Mesenteric fat pad (tissue), 1 donor: Measurements from ENCODE around the genes JMJD1C, HERC4, DNA2 and TET1.

DNA sequence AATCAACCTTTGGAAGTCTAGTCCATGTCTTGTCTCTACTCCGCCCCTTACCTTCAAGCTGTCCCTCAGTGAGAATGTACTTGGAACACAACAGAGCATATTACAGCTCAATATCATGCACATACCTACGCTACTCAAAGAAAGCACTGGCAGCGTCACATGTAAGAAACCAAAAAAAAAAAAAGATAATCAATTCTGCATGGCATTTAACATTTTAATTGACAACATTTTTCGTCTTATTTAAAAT, 1.3 kb downstream of the JMJD1C start:
- PRO-cap, result no peak

DNA sequence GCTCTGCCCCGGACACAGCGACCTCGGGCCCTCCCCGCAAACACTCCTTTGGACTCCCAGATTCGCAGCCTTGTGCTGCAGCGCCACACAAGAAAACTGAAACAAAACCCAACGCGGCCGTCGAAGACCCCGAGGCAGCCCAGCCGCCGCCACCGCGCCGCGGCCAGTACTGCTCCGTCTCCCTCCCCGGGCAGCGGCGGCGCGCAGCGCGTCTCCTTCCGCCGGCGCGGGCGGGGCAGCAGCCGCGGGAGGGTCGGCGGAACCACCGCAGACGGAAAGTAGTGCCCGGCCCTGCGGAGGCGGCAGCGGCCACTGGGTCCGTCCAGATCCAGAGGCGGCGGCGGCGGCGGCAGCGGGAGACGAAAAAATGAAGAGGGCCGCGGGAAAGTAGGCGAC, at the start of gene JMJD1C:
TSS of gene JMJD1C (minus strand) at position 171 of the 396 bp plus-strand sequence.
- PRO-cap, result bidirectional peak, plus-strand start at position 325 of the sequence, minus-strand start at position 168 of the sequence

- PRO-cap, result no peak
Observed at GRCh38 chr10:63496528-63497011, 24.6 kb upstream of the REEP3 start.

DNA sequence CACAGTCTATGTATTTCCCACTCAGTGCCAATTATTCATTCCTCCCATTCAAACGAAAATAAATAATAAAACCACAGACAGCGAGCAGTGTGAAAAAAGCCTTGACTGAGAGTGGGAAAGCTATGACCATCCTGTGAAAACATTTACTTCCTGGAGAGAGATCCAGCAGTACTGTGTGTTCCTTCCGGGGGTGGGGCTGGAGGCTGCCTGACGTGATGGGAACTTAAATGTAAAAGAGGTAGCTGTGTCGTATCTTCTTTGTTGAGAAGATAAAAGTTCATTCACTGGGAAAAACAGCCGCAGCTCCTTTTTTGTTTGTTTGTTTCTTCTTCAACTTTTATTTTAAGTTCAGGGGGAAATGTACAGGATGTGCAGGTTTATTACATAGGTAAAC, 278.0 kb downstream of the REEP3 start:
- PRO-cap, result no peak

DNA sequence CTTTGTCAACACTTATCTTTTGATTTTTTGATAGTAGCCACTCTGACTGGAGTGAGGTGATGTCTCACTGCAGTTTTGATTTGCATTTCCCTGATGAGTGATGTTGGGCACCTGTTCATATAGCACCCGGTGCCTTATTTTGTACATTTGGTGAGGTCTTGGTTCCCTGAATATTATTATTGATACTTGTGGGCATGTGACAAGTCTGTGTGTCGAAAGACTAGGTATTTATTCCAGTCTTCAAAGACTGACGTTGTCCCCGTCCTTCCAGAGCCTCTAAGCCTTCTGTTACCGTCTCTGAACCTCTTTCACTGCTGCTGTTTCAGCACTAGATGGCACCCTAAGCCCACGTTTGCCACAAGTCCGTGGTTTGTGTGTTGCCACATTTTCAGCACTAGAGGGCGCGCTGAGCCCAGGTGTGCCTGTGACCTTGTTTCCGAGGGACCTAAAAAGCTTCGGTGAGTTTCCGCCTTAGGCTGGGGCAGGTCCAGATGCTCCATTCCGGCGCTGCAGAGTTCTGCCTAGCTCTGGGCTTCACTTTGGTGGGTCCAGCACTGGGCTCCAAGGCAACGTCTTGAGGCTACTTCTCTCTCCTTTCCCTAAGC, 519.9 kb downstream of the REEP3 start:
- PRO-cap, result no peak

DNA sequence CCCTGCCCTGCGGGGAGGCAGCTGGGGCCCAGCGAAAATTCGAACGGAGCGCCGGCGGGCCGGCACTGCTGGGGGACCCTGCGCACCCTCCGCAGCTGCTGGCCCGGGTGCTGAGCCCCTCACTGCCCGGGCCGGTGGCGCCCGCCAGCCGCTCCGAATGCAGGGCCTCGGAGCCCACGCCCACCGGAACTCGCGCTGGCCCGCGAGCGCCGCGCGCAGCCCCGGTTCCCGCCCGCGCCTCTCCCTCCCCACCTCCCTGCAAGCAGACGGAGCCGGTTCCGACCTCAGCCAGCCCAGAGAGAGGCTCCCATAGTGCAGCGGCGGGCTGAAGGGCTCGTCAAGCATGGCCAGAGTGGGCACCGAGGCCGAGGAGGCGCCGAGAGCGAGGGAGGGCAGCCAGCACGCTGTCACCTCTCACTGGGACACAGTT, 675.7 kb downstream of the REEP3 start:
- PRO-cap, result no peak

GRCh38 chr10:65653877-65654313, 1271.9 kb upstream of the LRRTM3 start:
- PRO-cap, result no peak

GRCh38 chr10:66927889-66928342, 2.1 kb downstream of the LRRTM3 start:
- PRO-cap, result no peak

DNA sequence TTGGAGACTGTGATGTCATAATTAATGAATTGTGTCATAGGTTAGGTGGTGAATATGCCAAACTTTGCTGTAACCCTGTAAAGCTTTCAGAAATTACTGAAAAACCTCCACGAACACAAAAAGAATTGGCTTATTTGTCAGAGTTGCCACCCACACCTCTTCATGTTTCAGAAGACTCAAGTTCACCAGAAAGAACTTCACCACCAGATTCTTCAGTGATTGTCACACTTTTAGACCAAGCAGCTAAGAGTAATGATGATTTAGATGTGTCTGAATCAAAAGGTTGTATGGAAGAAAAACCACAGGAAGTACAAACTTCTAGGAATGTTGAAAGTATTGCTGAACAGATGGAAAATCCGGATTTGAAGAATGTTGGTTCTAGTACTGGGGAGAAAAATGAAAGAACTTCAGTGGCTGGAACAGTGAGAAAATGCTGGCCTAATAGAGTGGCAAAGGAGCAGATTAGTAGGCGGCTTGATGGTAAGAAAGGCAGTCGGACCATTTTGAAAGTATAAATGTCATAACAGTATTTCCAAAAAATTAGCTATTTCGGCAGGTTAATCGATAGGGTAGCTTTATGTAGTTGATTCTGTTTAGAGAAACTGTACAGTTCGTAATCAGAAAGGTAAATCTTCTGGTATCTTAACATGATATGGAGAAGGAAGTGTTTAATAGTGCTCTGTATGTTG, 28.2 kb downstream of the SIRT1 start:
- PRO-cap, result no peak

DNA sequence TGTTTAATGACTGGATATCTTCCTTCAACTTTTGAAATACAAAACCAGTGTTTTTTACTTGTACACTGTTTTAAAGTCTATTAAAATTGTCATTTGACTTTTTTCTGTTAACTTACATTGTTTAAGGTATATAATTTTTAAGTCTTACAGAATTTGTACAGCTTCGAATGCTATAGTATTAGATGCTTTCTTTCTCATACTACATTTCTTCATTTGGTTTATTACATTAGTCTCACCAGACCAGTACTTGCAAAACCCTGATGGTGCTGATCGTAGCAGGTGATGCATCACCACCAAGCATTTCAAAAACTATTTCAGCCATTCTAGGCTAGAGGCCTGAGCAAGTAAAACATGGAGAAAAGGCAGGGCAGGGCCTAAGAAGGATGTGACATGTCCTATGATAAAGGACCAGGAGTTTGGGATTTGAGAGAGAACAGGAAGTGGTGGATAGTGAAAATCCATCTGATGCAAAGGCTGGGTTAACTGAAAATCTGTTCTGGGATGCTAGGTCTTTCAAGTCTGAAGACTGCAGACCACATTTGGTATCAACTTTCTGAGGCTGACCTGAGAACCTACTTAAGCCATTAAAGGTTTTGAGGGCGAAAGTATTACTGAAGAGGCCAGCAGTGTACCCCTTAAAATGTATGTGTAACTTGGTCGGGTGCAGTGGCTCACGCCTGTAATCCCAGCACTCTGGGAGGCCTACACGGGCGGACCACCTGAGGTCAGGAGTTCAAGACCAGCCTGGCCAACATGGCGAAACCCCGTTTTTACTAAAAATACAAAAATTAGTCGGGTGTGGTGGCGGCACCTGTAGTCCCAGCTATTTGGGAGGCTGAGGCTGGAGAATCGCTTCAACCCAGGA, 34.1 kb downstream of the SIRT1 start:
- PRO-cap, result no peak

DNA sequence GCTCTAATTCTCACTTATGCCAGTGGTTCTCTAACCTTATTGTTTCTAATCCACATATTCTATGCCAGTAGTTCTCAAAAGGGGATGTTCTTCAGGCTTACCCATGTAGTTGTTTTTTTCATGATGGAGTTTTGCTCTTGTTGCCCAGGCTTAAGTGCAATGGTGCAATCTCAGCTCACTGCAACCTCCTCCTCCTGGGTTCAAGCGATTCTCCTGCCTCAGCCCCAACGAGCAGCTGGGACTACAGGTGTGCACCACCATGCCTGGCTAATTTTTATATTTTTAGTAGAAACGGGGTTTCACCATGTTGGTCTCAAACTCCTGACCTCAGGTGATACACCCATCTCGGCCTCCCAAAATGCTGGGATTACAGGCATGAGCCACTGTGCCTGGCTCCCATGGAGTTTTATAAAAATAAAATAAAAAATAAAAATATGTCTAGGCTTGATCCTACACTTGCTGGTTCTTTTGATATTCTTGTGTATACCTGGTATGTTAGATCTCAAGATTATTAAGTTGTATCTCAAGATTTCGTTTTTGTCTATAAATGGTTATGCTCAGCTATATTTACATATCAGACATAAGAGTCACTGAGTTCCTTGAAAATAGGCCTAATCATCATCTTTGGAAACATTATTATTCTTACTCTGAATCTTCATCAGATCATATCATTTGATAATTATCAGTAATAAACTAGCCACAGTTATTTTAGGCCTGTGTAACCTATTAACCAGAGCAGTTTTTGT, 76.3 kb downstream of the HERC4 start:
- PRO-cap, result no peak

GRCh38 chr10:68074510-68075703, at the start of gene HERC4:
Gene HERC4 (minus strand): TSS chr10:68075283.
- PRO-cap, result bidirectional peak, plus-strand start at chr10:68074999, minus-strand start at chr10:68074830; bidirectional peak, plus-strand start at chr10:68075056, minus-strand start at chr10:68075131

GRCh38 chr10:68135780-68137116, 27.0 kb downstream of the MYPN start:
- PRO-cap, result no peak

- PRO-cap, result no peak
Observed at GRCh38 chr10:68153448-68154165, 44.3 kb downstream of the MYPN start.

DNA sequence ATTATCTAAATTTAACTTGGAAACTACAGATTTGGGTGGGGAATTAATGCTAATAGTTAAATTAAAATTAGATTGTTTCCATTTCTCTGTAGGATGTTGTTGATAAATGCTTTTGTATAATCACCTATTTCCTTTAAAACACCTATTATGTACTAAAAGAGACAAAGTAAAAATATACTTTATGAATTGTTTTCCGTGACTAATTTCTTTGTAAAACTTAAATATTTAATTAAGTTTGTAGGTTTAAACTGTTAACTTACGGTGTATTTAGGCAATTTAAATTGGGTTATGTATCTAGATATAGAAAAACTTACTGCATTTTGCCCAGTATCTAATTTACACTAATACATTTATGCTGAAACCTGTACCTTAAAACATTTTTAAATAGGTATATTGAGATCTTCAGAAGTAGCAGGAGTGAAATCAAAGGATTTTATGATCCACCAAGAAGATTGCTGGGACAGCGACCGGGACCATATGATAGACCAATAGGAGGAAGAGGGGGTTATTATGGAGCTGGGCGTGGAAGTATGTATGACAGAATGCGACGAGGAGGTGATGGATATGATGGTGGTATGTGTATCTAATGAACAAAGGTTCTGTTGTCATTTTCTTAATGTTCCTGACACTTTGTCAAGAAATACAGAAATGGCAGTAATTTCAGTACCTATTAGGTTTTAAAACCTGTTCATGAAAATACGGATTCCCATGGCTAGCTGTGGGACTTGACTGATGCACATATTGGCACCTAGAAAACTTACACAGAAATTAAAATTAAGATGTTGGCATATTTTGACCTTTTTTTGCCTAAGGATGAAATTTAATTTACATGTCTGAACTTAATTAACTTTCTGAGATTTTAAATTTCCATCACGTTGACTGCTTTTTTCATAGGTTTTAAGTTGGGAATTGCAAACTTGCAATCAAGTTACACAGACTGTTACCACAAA, 5.7 kb upstream of the PBLD start:
- PRO-cap, result no peak

GRCh38 chr10:68344898-68345607, 12.3 kb upstream of the PBLD start:
- PRO-cap, result no peak

DNA sequence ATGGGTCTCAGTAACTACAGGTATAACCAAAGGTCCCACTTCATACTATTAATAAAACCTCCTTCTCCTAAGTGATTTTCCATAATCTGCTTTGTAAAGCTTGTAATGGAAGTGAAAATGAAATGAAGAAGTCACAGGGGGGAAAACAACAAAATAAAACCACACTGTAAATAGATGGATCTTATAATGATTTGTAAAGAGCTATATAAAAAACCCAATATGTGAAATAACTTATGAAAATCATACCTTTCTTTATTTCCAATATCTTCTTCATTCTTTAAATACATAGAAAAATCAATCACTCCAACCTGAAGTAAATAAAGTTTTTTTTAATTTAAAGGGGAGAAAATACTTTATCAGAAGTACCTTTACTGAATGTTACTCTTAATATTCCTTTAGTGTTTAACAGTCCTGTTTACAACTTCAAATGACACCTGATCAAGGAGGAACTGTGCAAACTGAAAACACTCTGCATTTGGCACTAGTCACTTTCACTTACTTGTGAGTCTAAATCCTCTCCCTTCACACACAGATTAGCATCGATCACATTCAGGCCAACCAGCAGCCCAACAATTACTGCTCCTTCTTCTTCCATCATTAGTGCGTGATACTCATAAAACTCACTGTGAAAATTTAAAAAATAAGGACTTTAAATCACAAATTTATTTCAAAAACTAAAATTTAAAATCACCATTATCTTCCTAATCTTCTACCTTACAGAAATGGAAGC, 13.1 kb downstream of the RUFY2 start:
- PRO-cap, result no peak

DNA sequence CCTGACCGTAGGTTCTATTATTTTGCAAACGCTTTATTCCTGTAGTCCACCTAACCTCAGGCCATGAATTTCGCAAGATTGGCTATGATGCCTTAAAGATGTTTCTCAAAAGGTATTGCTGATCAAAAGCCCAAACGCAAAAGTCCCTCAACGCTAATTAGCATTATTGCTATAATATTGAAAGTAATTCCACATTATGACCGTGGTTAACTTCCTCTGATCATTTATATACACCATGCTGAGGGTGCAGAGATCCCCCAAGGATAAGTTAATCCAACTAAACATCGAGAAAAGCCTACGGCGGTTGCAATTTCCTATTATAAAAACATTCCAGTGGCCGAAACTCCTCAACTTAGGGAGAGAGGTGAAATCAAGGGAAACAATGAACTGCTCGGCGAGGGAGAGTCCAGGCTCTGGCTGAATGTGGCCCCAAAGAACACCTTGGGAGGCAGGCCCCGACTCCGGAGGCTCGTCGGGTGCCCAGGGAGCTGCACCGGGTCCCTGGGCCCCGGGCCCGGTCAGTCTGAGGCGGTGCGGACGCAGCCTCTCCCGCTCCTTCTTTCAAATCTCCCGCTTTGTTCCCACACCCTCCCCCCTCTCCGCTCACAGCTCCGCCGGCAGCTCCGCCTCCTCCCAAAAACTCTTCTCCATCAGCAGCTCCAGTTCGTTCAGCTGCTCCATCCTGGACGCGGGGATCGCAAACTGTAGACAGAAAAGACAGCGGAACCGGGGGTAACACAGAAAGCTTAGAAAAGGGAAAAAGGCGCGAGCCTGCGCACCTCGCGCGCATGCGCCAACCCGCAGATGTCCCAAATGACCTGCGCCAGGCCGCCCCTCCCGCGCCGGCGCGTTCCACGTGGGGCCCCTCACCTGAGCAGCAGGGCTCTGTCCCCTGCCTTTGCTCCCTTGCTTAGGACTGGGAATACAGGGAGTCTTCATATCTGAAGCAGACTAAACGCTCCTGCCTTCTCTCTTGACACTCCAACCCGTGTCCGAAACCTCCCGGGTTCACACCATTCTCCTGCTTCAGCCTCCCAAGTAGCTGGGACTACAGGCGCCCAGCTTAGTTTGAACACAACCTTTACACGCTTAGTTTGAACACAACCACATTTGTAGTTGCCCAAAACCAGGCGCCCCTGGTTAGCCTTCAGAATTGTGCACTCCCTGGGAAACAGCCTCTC, at the start of gene DNA2:
TSS of gene DNA2 (minus strand) at position 790 of the 1,181 bp plus-strand sequence.
- PRO-cap, result no peak

DNA sequence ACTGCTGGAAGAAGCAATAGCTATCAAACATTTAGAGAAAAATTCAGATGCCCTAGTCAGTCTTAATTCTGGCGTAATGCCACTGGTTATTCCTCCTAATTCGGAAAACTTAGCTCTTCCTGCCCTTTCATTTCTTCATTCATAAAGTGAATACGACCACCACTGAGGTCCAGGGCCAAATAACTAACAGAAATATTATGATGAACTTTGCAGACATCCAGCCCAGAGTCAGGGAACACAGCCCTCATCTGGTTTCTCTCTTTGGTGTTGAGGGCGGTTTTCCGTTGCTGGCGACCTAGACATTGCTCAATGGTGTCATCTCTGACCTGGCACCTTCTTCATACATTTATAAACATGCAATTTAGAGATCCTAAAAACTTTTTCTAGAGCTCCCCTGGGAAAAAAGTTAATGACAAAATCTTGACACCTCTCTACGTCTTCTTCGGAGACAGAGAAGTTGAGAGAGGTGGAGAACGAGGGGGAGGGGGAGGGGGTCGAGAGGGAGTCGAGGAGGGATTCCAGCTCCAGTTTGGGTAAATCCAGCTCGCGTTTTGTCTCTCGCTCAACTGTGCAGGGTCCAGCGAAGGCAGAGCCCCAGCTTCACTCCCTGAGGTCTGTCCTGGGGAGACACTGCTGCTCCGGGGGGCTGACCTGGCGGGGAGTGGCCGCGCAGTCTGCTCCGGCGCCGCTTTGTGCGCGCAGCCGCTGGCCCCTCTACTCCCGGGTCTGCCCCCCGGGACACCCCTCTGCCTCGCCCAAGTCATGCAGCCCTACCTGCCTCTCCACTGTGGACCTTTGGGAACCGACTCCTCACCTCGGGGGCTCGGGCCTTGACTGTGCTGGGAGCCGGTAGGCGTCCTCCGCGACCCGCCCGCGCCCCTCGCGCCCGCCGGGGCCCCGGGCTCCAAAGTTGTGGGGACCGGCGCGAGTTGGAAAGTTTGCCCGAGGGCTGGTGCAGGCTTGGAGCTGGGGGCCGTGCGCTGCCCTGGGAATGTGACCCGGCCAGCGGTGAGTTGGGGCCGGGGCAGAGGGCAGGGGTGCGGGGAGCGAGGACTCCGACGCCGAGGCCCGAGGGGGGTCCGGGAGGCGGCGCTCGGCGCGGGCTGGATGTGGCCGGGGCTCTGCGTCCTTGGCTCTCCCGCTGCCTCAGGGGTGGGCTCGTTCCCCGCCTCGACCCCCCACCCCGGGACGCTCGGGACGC, at the start of gene TET1:
TSS of gene TET1 (plus strand) at position 603 of the 1,201 bp plus-strand sequence.
- PRO-cap, result no peak

- PRO-cap, result no peak
Observed at GRCh38 chr10:68618220-68618449, 58.0 kb downstream of the TET1 start.